ENCODE measurements around the genes ADAD1 and FGF2.

- PRO-cap, result no peak
- RAMPAGE, long total RNA, 2 experiments, result no peak in any of the 2 experiments
These were observed 84.1 kb upstream of the ADAD1 start for GRCh38 chr4:122294487-122295279.

DNA sequence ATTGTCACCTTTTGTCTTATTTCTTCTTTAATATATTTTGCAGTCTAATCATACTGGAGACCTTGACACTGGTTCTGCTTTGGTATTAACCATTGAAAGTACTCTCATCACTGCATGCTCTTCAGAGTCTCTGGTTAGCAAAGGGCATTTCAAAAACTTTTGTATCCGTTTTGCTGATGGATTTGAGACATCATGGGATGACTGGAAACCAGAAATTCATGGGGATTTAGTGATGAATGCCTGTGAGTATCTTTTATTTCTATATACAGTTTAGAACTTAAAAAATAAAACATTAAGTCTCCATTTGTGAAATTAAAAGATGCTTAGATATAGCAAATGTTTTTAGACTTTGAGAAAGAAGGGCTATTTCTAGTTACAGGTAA is 69.6 kb upstream of the ADAD1 start:
- PRO-cap, result no peak
- RAMPAGE, long total RNA, 2 experiments, result no peak in any of the 2 experiments

GRCh38 chr4:122378674-122379077 is at the start of gene ADAD1:
TSS of gene ADAD1 (plus strand) at chr4:122379011.
- PRO-cap, result no peak
- RAMPAGE, long total RNA, 2 experiments, result no peak in any of the 2 experiments

GRCh38 chr4:122783777-122784344 is 42.8 kb upstream of the FGF2 start:
- PRO-cap, result no peak
- RAMPAGE, long total RNA, 2 experiments, result no peak in any of the 2 experiments

- PRO-cap, result unidirectional peak, plus-strand start at chr4:122826471; unidirectional peak, plus-strand start at chr4:122826549; bidirectional peak, plus-strand start at chr4:122826839, minus-strand start at chr4:122826622
- RAMPAGE, long total RNA, 2 experiments, result no peak in any of the 2 experiments
These were observed at the start of gene FGF2 for GRCh38 chr4:122826395-122826921. TSS of gene FGF2 (plus strand) at chr4:122826831.

- PRO-cap, result no peak
- RAMPAGE, long total RNA, 2 experiments, result no peak in any of the 2 experiments
These were observed 16.5 kb downstream of the FGF2 start for GRCh38 chr4:122843059-122843670.

GRCh38 chr4:123343415-123344227 is 53.0 kb upstream of the SPRY1 start:
- PRO-cap, result no peak
- RAMPAGE, long total RNA, 2 experiments, result no peak in any of the 2 experiments

- PRO-cap, result unidirectional peak, minus-strand start at chr4:123444399
- RAMPAGE, long total RNA, 2 experiments, result no peak in any of the 2 experiments
These were observed 47.7 kb downstream of the SPRY1 start for GRCh38 chr4:123444050-123444945.

DNA sequence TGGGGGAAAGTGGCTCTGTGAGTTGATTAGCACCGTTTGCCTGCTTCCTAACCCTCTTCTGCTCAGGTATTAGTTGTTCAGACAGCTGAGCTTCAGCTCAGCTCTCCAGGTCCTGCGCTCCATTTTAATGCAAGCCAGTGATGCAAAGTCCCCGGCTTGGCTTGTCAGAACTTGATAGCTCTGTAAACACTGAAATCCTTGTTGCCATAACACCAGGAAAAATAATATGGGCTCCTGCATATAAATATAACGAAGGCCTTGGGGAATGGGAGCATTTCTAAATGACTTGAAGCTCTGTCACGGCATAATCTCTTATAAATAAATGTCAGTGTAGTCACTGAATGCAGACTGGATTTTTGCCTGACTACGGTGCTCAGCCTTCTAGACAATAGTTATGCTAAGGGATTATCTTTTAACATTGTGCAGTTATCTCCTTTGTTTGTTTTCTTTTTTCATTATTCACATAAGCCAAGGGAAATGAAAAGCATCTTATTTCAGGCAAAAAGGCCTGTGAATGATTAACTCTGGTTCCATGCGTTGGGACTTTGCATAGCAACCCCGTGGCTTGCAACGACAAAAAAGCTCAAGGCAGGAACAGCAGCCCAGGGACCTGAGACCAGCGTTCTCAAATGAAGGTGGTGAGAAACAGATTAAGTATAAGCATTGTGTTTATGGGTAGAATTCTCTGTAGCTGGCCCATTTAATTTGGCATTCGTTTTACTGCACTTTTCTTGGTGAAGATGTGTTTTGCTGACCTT is 253.3 kb downstream of the SPRY1 start:
- PRO-cap, result no peak
- RAMPAGE, long total RNA, 2 experiments, result no peak in any of the 2 experiments

DNA sequence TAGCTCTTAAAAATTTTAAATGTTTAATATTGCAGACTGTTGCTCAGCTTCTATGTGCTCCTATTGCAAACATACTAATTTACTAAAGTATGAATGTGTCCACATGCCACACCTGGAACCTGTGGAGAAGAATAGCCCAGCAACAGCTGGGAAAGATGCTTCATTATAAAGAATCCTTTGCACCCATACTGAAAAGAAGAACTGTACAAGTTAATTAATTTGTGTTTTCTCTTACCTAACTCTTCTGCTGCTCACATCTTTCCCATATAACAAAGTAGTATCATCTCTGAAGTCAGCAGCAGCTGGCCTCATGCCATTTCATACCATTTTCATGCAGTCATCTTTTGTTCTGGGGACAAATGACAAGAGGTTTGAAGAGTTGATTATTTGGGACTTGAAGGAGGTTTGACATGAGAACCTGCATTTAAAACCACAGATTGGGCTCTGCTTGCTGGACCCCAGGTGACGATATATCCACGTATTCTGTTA is 430.2 kb downstream of the SPRY1 start:
- PRO-cap, result no peak
- RAMPAGE, long total RNA, 2 experiments, result no peak in any of the 2 experiments

- PRO-cap, result no peak
- RAMPAGE, long total RNA, 2 experiments, result no peak in any of the 2 experiments
These were observed 589.8 kb downstream of the SPRY1 start for GRCh38 chr4:123986466-123986812.

- PRO-cap, result no peak
- RAMPAGE, long total RNA, 2 experiments, result no peak in any of the 2 experiments
These were observed 85.7 kb upstream of the FAT4 start for GRCh38 chr4:125229112-125229311.

DNA sequence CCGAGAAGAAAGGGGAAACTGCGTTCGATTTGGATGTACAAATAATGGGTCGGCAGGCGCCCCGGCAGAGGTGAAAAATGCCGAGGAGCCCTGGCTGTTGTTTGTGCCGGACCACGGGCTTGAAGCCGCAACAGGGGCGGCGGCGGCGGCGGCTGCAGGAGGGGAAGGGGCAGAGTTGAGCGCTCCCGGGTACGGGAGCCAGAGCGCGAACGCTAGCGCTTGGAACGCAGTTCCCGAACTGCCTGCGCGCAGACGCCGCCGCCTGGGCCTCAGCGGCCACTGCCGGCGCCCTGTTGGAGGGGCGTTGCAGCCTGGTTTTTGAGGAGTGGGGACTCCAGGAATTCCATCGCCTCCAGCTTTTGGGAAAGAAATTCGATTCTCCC is 754 bp downstream of the FAT4 start:
- PRO-cap, result no peak
- RAMPAGE, long total RNA, 2 experiments, result no peak in any of the 2 experiments

- PRO-cap, result no peak
- RAMPAGE, long total RNA, 2 experiments, result no peak in any of the 2 experiments
These were observed 940.8 kb downstream of the FAT4 start for GRCh38 chr4:126255596-126255937.

DNA sequence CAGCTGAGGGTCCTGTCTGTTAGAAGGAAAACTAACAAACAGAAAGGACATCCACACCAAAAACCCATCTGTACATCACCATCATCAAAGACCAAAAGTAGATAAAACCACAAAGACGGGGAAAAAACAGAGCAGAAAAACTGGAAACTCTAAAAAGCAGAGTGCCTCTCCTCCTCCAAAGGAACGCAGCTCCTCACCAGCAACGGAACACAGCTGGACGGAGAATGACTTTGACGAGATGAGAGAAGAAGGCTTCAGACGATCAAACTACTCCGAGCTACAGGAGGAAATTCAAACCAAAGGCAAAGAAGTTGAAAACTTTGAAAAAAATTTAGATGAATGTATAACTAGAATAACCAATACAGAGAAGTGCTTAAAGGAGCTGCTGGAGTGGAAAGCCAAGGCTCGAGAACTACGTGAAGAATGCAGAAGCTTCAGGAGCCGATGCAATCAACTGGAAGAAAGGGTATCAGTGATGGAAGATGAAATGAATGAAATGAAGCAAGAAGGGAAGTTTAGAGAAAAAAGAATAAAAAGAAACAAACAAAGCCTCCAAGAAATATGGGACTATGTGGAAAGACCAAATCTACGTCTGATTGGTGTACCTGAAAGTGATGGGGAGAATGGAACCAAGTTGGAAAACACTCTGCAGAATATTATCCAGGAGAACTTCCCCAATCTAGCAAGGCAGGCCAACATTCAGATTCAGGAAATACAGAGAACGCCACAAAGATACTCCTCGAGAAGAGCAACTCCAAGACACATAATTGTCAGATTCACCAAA is 45.0 kb downstream of the INTU start:
- PRO-cap, result no peak
- RAMPAGE, long total RNA, 2 experiments, result no peak in any of the 2 experiments

DNA sequence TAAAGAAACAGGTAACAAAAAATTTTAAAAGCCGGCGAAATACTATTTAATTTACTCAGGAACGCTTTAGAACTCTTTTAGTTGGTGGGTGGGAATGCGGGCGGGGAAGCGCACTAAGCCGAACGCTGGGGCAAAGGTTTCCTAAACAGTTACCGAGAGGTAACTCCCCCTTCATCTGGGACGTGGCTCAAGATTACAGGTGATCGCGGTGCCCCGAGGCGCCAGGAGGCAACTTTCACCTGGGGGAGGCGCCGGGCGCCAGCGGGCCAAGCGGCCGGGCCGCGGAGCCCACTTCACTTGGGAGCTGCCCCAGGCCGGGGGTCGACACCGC is 588 bp upstream of the LARP1B start:
- PRO-cap, result no peak
- RAMPAGE, long total RNA, 2 experiments, result no peak in any of the 2 experiments

- PRO-cap, result no peak
- RAMPAGE, long total RNA, 2 experiments, result no peak in any of the 2 experiments
These were observed 235.7 kb upstream of the JADE1 start for GRCh38 chr4:128573598-128574336.

DNA sequence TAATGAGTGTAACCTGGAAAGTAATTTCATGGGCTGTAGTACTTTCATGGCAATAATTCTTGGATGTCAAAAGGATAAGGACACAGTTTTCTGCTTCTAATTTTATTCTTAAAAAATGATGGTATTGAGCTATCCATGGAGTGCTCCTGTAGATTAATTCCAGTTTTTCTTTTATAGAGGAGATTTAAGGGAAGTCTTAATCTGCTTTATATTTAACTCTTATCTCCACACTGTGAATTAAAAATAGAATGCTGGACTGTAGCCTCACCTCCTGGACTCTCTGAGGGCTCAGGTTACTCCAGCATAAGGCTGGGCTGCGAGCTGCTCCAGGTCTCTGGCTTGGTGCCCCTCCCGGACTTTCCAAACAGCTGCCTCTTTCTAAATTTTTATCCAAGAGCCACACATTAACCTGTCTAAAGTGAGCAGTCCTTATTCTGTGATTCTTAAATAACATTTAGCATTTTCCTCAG is 218.8 kb upstream of the JADE1 start:
- PRO-cap, result no peak
- RAMPAGE, long total RNA, 2 experiments, result no peak in any of the 2 experiments

- PRO-cap, result no peak
- RAMPAGE, long total RNA, 2 experiments, result no peak in any of the 2 experiments
These were observed 208.2 kb upstream of the JADE1 start for GRCh38 chr4:128601060-128601845.

- PRO-cap, result no peak
- RAMPAGE, long total RNA, 2 experiments, result no peak in any of the 2 experiments
These were observed 26.3 kb upstream of the JADE1 start for GRCh38 chr4:128783191-128783656.

All from breast epithelium (tissue), 2 donors.